Measurements from ENCODE around the genes EHBP1, WDPCP and VPS54.

GRCh38 chr2:61185425-61186702, 23.9 kb downstream of the C2orf74 start:
- PRO-cap = no peak

DNA sequence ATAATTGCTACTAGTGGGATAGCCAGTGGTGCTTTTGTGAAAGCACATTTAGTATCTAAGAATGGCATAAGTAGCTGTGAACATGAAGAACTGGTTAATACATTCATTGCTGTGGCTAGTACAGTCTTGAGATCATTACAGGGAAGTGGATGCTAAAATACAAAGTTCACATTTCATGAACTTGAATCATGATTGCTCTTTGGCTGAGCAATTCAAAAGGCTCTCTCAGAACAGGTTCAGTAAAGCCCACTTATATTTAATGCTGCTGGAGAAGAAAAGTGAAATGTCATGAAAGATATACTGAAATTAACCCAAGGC, 132.3 kb upstream of the XPO1 start:
- PRO-cap = no peak

GRCh38 chr2:61714166-61714675, 139.6 kb downstream of the FAM161A start:
- PRO-cap = no peak

GRCh38 chr2:61762175-61762606, 91.7 kb downstream of the FAM161A start:
- PRO-cap = no peak

DNA sequence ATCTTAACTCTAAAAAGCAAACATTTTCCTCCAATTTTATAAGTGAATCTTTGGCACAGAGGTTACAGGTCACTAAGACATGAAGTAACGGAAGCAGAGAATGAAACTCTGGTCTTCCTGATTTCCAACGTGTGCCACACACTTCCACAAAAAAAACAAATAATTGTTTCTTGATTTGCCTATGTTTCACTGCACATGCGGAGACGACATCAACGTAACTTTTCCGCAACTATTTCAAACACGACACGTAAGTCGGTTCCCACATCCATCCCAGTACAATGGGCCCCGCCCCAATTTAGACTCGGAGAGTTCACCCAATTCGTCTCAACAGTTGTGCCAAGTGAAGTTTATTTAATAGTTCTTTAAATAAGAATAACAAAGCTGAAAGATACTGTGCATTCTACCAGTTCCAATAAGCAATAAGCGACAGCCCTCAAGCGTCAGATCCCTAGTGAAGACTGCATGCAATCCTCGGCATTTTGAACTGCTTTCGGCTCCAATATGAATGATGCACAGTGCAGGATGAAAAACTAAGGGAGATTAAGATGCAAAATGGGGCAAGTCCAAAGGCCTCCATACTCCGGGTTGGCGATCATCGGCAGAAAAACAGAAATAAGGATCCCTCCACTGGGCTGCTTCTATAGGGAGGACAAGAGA, 708 bp downstream of the CCT4 start:
- PRO-cap = no peak

DNA sequence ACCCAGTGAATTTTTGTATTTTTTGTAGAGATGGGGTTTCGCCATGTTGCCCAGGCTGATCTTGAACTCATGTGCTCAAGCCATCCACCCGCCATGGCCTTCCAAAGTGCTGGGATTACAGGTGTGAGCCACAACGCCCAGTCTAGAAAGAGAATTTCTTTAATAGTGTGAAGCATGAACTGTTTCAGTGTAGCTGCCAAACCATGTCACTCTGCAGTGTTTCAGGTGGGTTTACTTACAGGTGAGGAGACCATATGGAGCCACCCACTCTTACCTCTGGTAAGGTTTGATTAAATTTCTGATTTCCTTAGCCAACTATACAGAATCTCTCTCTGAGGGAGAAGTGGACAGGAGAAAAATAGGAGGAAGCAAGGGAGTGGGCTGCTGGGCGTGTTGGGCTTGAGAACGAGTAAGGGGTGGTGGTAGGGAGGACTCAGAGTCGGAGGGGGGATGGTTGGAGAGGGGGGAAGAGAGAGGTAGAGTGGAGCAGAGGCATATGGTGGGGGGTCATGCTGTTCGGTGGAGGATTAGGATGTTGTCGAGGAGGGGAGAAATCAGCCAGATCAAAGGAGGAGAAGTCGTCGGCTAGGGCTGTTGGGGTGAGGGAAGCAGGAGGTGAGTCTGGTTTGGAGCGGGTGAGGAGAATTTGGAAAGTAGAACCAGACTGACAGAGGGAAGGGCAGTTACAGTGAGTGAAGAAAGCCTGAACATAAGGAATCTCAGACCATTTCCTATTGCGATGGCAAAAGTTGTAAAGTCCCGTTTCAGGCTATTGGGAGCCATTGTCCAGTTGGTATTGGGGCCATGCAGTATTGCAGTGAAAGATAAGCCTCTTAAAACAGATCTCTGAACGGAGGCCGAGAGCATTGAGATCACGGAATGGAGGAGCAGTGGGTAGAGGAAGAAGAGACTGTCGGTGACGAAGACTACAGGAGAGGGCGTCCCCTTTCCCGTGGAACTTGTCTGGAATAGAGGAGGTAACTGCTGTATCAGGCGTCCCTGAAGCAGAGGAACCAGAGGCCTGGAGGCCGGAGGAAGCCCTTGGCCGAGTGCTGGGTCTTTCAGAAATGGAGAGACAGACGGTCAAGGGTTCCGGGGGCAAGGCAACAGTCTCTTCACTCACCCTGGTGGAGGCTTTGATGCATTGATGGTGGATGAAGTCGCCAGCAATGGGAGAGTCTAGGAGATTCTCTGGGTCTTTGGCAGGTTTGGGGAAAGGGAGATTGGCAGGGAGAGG, 18.9 kb downstream of the COMMD1 start:
- PRO-cap = no peak

DNA sequence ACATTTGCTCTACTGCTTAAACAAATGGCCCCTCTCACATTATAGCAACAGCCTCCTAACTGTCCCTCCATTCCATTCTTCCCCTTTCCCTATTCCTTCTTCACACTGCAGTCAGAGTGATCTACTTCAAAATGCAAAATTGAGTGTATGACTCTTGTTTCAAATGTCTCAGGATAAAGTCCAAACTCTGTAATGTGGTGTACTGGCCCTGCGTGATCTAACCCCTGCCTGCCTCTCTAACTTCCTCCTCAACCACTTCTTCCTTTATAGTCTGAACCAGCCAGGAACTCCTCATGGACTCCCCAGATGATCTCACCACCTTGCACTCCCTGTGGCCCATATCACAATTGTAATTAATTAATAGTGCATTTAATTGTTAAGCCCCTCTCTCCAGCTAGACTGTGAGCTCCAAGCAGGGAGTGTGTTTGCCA, 3.1 kb upstream of the B3GNT2 start:
- PRO-cap = no peak

- PRO-cap = no peak
Observed at GRCh38 chr2:62654079-62654429, 51.5 kb upstream of the EHBP1 start.

- PRO-cap = bidirectional peak, plus-strand start at chr2:62705719, minus-strand start at chr2:62705316; bidirectional peak, plus-strand start at chr2:62705934, minus-strand start at chr2:62705935
Observed at GRCh38 chr2:62705117-62706077, at the start of gene EHBP1. Gene EHBP1 (plus strand): TSS chr2:62705713.

GRCh38 chr2:62706078-62706365, 509 bp downstream of the EHBP1 start:
- PRO-cap = bidirectional peak, plus-strand start at chr2:62706162, minus-strand start at chr2:62706185

- PRO-cap = no peak
Observed at GRCh38 chr2:62825943-62826797, 120.7 kb downstream of the EHBP1 start.

DNA sequence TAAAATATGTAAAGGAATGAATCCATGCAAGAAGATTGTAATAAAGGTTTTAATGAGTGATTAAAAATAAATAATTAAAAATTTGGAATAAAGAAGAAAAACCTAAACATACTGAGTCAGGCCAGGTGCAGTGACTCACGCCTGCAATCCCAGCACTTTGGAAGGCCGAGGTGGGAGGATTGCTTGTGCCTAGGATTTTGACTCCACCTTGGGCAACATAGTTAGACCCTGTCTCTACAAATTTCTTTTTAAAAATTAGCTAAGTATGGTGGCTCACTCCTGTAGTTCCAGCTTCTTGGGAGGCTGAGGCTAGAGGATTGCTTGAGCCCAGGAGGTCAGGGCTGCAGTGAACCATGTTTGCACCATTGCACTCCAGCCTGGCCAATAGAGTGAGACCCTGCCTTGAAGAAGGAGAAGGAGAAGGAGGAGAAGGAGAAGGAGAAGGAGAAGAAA, 147.2 kb upstream of the OTX1 start:
- PRO-cap = no peak

DNA sequence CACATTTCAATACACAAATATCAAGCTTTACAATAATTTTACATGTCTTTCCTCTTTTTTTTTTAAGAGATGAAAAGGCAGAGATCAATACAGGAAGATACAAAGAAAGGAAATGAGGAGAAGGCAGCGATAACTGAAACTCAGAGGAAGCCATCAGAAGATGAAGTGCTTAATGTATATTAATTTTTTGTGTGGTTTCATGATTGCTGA, 56.9 kb upstream of the OTX1 start:
- PRO-cap = no peak

- PRO-cap = no peak
Observed at GRCh38 chr2:63046748-63048023, 3.4 kb upstream of the OTX1 start.

- PRO-cap = bidirectional peak, plus-strand start at chr2:63588575, minus-strand start at chr2:63588474; bidirectional peak, plus-strand start at chr2:63588968, minus-strand start at chr2:63588733
Observed at GRCh38 chr2:63587802-63588881, at the start of gene WDPCP. Gene WDPCP (minus strand): TSS chr2:63588477.

- PRO-cap = bidirectional peak, plus-strand start at chr2:63841013, minus-strand start at chr2:63840822
Observed at GRCh38 chr2:63840753-63840919, 1.1 kb upstream of the UGP2 start.

DNA sequence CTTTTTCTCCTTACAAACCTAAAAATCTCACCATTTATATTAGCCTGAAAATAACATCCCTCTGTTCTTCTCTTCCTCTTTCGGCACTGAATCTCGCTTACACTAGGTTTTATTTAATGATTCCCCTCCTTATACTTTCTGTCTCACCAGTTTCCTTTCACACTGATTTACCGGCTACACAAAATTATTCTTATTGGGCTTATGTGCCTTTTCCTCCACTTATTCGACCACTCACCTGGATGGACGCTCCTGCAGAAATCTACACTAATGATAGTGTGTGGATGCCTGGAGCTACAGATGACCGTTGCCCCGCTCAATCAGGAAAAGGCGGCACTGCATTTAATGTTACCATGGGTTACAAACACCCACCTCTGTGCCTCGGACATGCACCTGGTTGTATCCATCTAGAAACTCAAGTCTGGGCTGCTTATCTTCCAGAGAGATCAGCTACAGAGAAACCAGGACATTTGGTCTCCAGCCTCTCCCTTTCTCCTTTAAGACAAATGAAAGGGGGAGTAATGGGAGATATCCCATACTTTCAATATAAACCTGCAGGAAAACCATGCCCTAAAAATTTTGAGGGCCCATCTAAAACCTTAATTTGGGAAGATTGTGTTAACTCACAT, 24.9 kb downstream of the VPS54 start:
- PRO-cap = no peak

DNA sequence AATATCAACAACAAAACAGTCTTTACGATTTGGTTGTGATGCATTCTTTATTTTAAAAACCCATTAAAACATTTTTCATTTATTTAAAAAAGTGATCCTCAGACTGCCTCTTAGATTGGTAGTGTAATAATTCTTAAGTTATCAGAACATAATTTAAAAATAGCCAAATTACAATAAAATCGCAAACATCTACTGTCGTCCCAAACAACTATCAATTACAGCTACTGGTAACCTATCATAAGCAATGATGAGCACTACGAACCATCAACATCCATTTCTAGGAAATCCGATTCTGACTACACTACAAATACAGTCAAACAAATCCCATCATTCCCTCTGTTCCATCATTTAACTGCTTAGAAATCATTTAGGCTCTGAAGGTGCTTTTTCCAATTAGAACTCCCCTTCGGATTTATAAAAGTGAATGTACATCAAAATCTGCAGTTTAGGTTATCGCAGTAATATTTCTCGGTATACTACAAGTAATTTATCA, 1.6 kb downstream of the VPS54 start:
- PRO-cap = no peak

DNA sequence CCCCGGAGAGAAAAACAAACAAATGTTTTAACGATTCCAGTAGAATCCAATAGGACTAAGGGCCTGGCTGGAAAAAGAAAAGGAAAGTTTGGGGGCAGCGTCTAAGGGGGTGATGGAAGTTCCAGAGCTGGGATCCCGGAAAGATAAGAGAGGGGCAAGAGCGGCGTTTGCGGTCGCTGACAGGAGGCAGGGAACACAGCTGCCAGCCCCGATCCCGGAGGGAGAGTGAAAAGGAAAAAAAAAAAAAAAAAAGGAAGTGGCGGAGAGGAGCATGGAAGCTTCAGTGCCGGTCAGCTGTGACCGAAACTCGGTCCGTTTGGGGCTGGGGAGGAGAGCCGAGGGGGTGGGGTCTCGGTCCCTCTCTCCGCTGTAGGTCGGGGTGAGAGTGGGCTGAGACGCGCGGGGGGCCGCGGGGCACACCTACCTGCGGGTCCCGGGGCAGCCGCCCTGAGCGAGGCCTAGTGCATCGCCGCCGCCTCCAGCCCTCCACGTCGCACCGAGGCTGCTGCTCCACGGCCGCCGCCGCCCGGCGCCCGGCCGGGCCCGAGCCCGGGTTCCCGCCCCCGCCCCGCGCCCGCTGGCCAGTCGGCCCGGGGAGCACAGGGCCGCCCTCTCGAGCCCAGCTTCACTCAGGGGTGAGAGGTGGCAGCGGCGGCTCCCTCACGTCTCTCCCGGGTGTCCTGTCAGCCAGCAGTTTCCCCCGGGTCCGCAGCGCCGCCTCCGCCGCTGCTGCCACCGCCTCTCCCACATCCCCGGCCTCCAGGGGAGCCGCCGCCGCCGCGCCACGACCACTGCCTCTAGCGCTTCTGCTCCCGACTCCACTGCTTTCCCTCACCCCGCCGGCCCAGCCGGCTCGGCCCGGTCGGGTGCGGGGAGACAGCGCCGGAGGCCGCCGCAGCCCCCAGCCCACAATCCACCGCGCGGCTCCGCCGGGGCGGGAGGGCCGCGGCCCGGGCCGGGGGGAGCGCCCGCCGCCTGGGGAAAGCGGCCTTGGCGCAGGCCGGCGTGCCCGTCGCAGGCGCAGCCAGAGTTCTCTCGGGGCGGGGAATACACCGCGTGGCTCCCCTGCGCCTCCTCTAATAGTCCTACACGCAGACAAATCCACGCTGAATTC, at the start of gene VPS54:
VPS54 (minus strand) TSS at position 915 of the 1,114 bp plus-strand sequence.
- PRO-cap = bidirectional peak, plus-strand start at position 265 of the sequence, minus-strand start at position 227 of the sequence; bidirectional peak, plus-strand start at position 628 of the sequence, minus-strand start at position 670 of the sequence; bidirectional peak, plus-strand start at position 990 of the sequence, minus-strand start at position 855 of the sequence

DNA sequence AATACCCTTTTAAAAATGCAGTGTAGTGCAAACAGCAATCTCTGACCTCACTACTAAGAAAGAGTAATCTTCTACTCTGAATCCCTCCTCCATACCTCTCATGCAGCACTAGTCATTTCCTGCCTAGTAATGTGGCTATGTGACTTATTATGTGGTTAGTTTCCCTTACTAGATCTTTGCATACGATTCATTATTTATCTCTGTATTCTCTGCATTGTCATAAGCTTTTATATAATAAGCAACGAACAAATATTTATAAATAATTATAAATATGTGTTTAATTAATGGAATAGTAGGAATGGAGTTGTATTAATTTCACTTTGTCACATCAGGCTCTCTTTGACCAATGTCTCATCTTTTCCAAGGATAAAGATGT, 17.2 kb upstream of the VPS54 start:
- PRO-cap = no peak